ENCODE measurements around the genes ZNF641 and ADCY6.

- PRO-cap: no peak
Observed at GRCh38 chr12:48037802-48038302, 33.6 kb upstream of the COL2A1 start.

DNA sequence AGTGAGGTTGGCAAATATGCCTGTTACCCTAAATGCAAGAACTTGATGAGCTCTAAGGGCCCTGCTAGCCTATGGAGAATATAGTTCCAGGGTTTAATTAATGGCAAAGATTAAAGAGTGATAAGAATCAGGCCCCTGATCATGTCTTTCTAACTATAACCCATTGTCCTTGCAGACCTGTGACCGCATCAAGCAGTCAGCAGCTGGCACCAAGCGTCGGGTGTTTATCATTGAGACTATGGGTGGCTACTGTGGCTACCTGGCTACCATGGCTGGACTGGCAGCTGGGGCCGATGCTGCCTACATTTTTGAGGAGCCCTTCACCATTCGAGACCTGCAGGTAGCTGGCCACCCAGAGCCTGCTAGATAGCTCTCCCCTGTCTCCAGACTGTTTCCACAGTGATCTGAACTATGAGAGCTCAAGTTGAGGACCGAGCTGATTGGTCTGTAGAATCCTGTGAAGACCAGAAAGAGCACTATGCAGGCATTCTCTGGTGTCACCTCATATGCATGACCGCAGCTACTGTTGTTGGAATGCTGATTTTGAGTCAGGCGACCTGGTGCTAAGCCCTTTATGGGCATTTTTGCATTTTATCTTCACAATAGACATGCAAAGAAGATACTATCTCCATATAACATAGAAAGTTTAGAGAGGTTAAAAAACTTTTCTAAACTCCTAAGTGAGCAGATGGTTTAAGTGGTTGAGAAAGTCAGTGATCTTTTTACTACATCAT is 14.5 kb downstream of the ASB8 start:
- PRO-cap: no peak

DNA sequence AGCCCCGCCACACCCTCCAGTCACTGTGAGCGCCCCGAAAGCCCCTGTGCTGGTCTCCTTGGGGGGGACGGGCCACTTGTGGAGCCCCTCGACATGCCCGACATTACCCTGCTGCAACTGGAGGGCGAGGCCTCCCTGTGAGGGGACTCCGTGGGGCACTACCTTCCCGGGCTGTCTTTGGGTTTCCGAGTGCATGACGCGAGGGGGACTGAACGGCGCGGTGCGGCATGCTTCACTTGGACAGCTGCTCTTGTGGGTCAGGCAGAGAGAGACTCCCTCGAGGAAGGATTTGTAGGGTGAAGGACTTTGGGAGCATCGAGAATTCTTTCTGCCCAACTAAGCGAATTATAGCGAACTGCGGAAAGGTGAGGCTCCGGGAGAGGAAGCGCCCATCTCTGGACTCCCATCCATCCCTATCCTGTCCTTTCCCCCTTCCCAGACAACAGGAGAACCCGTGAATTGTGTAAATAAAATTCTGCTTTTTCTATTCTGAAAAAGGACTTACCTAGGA is 1.2 kb downstream of the CCDC184 start:
- PRO-cap: bidirectional peak, plus-strand start at position 194 of the sequence, minus-strand start at position 139 of the sequence; bidirectional peak, plus-strand start outside the sequence, minus-strand start at position 357 of the sequence

DNA sequence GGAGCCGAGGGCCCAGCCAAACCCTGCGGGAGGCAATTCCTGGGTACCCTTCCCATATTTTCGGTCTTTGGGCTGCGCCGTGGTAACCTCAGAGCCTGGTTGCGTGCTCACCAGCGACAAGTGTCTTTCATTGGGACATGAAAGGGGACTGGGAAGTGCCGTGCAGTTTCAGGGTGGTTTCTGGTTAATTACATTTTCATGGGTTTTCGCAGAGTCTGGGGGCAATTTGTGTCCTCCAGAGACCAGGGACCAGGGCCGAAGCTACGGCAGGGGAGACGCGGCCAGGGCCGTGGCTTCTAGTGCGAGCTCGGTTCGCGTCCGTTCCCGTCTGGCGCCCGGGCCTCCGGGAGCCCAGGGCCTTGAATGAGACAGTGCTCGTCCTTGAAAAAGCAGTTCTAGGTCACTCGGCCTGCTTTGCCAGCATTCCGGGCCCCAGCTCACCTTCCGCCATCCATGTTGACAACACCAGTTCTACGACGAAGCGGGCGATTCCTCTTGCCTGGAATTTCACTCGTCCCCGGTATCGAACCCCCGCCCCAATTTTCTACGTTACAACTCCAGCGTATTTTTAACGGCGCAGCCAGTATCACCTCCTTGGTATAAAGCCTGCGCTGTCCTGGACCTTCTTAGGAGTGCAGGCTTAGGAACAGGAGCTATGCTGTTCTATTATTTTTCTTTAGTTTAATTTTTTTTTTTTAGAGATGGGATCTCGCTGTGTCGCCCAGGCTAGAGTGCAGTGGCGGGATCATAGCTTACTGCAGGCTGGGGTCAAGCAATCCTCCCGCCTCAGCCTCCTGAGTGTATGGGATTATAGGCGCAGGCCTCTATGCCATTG is 4.4 kb downstream of the OR10AD1 start:
- PRO-cap: bidirectional peak, plus-strand start at position 440 of the sequence, minus-strand start at position 365 of the sequence

GRCh38 chr12:48237200-48237674 is 34.1 kb upstream of the OR10AD1 start:
- PRO-cap: bidirectional peak, plus-strand start at chr12:48237476, minus-strand start at chr12:48237302

- PRO-cap: bidirectional peak, plus-strand start at chr12:48350895, minus-strand start at chr12:48350865; bidirectional peak, plus-strand start at chr12:48351115, minus-strand start at chr12:48351113; bidirectional peak, plus-strand start at chr12:48351325, minus-strand start at chr12:48351248; unidirectional peak, minus-strand start at chr12:48351528
Observed at GRCh38 chr12:48350753-48351579, at the start of gene ZNF641. ZNF641 (minus strand) TSS chr12:48350919.

GRCh38 chr12:48489434-48489972 is 7.2 kb downstream of the C12orf54 start:
- PRO-cap: no peak

GRCh38 chr12:48788448-48789249 is at the start of gene ADCY6:
ADCY6 (minus strand) TSS chr12:48789089.
- PRO-cap: bidirectional peak, plus-strand start at chr12:48789313, minus-strand start at chr12:48789039

DNA sequence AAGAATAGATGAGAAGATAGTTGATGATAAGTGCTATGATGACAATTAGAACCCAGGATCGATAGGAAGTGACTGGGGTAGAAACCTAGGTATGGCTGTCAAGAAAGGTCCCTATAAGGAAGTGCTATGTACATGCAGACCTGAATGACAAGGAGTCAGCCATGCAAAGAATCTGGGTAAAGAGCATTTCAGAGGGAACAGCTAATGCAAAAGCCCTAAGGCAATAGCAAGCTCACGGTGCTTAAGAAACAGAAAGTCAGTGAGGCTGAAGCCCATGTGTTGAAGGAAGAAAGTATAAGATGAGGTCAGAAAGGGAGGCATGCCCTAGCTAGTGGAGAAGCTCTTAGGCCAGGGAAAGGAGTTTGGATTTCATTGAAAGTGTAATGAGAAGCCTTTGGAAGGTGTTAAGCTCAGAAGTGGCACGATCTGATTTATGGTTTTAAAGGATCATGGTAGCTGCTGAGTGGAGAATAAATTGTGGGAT is 6.0 kb upstream of the ADCY6 start:
- PRO-cap: no peak

- PRO-cap: unidirectional peak, plus-strand start at chr12:48813637
Observed at GRCh38 chr12:48813416-48813970, 4.8 kb upstream of the CACNB3 start.

DNA sequence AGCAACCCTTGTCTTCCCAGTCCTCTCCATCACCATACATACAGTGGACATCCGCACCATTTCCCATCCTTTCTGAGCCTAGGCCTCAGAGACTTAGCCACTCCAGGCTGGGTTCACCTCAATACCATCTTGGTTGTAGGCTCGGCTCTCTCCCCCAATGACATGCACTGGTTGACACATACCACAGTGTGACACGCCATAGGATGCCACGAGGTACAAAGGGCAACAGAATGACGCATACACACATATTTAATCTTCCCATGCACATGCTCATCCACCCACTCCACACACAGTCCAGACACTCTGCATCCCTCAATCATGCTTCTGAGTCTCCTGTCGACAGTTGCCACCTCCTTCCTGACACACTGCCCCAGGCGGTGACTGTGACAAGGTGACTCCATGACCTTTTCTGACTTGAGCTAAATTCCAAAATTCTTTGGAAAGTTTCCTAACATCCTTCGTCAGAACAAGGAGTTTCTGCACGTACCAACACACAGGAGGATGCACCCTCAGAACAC is 873 bp upstream of the WNT1 start:
- PRO-cap: no peak

DNA sequence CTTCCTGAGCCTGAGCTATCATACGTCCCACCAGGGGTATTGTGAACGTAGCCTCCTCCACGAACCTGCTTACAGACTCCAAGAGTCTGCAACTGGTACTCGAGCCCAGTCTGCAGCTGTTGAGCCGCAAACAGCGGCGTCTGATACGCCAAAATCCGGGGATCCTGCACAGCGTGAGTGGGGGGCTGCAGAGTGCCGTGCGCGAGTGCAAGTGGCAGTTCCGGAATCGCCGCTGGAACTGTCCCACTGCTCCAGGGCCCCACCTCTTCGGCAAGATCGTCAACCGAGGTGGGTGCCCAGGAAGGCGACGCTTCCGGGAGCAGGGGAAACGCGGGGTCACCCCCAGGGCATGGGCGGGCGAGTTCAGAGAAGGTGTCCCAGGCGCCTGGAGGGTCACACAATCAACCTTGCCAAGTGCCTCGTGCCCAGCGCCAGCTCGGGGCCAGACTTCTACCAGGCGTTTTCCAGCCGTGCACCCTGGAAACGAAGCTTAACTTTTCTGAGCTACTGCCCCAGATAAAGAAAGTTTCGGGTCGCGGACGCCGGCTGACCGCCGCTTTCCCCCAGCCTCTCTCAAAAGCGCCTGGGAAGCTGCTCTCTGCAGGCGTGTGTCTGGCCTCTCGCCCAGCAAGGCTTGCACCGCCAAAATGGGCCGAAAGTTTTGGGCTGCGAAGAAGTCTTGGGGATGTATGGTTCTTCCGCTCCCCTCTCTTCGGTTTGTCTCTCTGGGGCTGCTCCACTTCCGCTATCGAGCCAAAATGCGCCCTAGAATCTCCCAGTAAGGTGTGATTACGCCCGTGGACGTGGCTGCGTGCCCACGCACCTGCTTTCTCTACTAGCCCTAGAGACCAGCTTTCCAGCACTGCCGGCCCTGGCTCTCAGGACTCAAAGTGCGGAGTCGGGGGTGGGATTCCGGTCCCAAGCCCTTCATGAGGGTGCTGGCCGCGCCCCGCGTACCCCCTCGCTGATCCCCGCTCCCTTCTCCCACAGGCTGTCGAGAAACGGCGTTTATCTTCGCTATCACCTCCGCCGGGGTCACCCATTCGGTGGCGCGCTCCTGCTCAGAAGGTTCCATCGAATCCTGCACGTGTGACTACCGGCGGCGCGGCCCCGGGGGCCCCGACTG is 1.7 kb downstream of the WNT1 start:
- PRO-cap: no peak

DNA sequence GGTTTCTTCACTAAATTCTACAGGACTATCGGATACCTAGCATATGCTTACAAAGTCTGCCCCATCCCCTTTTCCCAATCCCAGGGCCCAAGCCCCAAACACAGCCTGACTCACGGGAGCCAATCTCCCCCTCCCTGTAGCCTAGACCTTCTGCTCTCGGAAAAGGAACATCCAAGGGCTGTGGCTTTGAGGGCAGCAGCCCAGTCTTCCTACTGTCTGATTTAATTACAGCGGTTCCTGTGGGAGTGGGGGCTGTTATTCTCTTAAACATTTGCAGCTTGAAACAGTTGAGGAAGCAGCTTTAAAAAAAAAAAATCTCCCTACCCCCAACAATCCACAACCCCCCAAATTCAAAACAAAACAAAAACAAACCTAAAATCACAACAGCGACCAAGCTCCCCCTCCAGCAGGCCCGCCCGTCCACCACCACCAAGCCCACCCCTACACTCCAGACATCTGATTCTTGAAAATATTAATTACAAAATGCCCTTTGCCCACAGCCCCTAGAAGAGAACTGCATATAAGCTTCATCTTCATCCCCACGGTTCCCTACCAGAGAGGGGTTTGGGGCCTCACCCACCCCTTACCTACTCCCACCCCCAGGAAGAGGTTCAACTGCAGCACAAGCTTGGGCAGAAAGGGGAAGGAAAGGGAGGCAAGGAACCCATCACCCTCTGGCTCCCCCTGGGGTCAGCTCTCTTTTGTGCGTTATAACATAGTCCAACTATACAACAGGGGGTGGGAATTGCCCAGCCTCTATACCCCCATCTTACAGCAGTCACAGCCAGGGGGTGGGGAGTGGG is 1.1 kb upstream of the PRKAG1 start:
- PRO-cap: bidirectional peak, plus-strand start at position 137 of the sequence, minus-strand start at position 152 of the sequence

- PRO-cap: no peak
Observed at GRCh38 chr12:49031999-49032444, 13.4 kb upstream of the PRKAG1 start.

- PRO-cap: no peak
Observed at GRCh38 chr12:49034044-49035053, 15.8 kb upstream of the PRKAG1 start.

GRCh38 chr12:49045977-49046732 is 14.4 kb downstream of the KMT2D start:
- PRO-cap: no peak

DNA sequence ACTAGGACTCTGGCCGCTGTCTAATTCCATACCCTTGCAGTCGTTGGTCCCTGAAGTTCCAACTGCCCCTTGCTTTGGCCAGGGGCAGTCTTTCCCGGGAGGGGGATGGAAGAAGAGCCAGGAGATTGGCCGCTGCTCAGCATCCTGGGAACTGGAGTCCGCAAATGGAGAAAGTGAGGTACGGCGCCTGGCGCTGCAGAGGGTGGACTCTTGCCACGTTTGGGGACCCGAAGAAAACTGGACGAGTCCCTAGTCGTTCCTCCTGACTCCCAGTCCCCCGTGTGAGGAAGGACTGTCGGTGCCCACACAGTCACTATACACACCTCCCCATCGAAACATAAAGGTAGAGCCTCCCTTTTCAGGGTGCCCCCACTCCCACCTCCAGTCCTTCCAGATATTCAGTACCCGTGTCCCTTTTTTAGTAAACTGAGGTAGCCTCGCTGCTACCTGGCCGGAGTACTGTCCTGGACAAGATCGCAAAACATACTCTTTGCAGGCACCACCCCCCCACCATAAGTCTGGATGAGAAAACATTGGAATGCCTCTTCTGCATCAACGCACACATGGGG is 472 bp upstream of the KMT2D start:
- PRO-cap: no peak

DNA sequence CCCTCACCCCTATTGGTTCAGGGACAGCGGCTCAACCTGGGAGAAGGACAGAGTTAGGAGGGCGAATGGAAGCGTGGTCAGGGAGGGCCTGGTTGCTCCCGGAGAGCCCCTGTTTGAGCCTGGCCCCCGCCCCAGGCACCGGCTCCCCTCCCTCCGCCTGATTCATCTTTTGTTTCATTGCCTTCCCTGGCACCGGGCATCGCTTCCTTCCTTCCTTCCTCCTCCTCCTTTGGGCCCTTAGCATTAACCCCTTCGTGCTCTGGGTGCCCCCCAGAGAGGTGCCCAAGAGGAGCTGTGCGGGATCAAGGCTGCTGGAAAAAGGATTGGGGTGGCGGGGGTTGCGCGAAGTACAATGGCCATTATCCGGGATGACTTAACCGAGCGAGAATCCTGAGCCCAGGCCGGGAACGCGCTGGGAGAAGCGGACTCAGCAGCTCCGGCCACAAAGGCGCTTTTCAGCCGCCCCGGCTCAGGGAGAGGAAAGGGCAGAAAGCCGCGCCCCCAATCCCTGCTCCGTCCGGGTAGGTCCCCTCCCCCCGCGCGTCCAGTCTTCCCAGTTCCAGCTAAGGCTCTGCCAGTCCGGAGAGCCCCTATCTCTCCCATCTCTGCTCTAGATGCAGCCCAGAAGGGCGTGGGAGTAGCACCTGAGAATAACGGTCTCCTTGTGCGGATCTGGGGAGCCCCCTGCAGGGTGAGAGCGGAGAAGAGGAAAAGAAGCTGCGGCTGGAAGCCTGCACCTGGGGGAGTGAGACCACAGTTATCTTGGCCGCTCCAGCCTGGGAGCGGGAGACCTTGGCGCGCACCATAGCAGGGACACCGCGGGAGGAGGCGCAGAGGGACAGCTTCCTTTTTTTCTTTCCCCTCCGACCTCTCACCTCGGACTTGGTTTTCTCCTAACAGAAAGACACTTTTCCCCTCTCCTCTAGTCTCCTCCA is 2.7 kb downstream of the DHH start:
- PRO-cap: bidirectional peak, plus-strand start at position 550 of the sequence, minus-strand start at position 325 of the sequence

GRCh38 chr12:49095164-49095415 is 489 bp upstream of the DHH start:
- PRO-cap: no peak

- PRO-cap: no peak
Observed at GRCh38 chr12:49232134-49232700, 32.7 kb upstream of the TUBA1C start.